Tongue (tissue), 2 donors: Measurements from ENCODE around the genes IPO13, HECTD3 and HPDL.

DNA sequence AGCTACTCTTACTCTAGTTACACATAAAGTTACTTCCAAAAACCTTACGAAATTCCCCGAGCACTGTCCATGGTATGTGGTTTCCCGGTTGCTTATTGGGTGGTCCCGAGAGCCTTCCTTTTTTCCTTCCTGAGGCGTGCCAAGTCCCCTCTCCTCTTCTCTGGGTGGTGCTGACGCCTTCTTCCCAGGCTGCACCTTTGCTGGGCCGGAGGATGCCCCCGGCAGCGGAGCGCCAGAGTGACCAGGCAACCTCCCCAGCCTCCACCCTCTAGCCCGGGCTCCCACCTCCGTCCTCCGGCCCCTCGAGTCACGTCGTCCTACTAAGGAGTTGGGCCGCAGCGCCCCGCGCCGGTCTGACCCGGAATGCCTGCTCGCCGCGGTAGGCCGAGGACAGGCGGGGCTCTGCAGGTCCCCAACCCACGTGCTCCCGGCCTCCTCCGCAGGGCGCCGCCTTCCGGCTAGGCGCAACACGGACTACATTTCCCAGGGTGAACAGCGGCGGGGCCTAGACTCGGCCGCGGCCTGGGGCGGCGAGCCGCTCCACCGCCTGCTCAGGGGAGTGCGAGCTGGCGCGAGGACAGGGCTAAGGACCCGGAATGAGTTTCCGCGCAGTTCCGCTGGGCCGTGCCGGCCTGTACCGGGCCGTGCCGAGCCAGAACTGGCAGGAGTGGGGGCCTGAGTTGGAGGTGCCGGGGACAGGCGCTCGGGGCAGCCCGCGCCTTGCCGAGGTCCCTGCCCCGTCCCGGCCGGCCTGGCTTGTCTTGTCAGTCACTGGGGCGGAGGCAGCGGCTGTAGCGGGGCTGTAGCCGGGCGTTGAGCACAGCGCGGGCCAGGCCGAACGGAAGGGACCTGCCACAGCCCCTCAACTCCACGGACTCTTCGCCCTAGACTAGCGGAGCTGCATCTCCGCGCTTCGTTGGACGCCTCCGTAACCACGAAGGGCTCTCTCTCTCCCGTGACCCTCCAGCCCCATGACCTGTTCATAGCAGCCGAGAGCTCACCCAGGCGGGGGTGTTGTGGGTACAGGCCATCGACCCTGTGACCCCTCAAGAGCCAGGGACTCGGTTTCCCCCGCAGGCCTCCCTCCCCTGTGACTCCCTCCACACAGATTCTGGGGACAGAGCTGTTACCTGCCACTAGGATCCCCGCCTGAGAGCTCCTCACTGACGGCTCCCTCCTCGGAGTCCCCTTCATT lies at the start of gene IPO13:
Gene IPO13, plus strand, starts transcription at position 755 of the 1,195 bp plus-strand sequence.
- RAMPAGE, long total RNA: no peak

DNA sequence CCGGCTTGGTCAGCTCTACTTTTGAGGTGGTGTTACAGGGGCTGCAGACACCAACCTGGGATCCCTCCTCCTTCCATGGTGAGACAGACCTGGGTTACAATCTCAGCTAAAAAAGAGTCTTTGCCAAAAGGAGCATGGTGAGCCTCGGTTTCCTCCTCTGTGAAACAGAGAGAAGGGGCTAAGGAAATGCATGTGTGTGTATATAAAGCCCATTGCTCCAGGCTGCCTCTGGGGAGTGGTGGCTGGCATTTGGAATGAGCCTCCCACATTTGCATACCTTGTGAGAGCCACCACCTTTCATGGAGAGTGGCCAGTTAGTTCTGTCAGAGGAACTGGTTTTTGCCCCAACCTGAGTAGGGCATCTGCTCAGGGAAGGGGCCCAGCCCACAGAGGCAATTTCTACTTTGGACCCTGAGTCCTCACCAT lies 772 bp upstream of the SLC6A9 start:
- RAMPAGE, long total RNA: no peak

DNA sequence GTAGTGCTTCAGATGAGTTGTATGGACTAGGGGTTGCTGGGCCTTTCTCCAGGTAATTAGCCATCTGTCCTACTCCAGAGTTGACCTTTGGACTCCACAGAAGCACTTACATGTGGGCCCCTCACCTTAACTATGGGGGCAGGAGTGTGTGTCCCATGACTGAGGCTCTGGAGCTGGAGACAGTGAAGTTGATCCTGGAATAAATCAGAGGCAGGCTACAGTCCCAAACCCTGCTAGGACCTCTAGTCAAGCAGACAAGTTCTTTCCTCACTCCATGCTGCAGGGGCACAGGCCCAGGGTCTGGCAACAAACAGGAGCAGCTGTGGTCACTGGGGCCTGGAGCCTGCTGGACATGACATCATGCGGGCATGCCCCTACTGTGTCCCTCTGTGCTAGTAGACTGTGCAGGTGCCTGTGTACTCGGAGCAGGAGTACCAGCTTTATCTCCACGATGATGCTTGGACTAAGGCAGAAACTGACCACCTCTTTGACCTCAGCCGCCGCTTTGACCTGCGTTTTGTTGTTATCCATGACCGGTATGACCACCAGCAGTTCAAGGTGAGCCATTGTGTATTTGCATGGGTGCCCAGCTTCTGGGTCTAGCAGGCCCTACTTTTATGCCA lies 4.8 kb downstream of the DMAP1 start:
- RAMPAGE, long total RNA: no peak

DNA sequence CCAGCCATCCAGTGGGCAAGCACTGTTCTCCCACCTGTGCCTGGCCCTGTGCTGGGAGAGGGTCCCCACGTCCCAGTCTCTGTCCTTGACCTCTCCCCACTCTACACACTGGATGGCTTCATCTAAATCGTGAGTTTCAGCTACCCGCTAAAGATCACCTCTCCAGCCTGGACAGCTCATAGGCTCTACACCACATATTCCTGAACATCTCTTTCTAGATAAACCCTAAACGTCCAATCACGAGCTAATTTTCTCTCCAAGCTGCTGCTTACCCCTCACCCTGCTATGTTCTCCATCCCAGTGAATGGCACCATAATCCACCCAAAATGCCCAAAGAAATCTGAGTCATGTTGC lies 10.4 kb downstream of the DMAP1 start:
- RAMPAGE, long total RNA: no peak

- RAMPAGE, long total RNA: no peak
These were observed 12.2 kb downstream of the RNF220 start for GRCh38 chr1:44416913-44418071.

DNA sequence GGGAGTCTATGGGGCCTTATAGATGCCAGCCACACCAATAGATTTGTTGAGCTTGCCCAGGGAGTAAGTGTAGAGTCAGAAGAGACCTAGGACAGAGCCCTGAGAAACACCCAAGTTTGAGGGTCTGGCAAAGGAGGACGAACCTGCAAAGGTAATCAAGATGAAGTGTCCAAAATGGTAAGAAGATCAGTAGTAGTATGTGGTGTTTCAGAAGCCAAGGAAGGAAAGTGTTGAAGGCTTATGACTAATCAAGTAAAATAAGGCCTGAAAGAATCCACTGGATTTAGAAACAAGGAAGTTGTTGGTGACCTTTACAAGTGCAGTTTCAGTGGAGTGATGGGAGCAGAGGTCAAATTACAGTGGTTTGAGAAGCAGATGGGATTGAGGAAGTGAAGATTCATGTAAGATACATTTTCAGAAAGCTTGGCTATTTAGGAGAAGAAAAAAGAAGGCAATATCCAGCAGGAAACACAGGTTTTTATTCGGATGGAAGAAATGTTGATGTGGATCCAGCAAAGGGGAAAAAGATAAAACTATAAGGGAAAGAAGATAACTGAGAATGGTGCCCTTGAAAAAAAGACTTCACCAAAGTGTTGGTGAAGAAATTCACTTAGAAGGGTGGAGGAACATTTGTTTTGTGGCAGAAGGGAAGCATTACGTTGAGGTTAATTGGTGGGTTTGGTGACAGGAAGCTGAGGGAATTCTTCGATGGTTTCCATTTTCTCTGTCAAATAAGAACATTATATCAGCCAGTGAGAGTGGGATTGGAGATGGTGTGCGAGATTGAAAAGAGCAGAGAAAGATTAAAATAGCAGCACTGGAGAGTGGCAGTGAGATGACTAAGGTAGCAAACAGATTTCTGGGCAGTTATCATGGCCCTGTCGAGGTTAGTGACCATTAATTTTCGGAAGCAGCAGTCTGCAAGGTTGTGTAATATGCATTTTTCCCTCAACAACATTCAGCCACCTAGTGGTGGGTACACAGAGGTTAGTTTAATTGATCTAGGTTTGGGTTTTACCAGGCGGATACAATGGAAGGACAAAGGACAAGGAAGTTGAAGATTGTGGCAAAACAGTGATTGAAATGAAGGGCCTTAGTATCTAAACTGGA lies 2.2 kb downstream of the ARMH1 start:
- RAMPAGE, long total RNA: no peak

DNA sequence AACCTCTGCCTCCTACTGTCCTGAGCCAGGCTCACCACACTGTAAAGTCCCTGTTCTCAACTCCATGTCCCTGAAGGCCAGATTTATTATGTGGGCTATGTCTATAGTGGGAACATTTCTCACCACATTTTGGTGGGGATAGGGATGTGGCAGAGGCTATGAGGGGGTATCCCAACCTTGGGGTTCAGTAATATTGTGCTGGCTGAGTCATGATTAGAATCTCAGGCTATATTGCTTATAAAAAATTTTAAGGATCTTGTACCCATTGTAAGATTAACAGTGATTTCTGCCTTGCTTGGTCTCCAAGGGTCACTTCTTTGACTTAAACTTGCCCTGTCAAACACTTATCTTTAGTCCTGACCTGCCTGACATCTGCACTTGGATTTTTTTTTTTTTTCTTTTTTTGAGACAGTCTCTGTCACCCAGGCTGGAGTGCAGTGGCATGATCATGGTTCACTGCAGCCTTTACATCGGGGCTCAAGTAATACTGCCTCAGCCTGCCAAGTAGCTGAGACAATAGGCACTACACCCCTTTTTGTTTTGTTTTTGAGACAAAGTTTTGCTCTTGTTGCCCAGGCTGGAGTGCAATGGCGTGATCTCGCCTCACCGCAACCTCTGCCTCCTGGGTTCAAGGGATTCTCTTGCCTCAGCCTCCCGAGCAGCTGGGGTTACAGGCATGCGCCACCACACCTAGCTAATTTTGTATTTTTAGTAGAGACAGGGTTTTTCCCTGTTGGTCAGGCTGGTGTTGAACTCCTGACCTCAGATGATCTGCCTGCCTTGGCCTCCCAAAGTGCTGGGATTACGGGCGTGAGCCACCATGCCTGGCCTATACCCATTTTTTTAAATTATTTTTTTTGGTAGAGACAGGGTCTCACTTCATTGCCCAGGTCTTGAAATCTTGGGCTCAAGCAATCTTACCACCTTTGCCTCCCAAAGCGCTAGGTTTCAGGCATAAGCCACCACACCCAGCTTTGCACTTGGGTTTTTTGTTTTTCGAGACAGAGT lies 3.8 kb downstream of the RPS8 start:
- RAMPAGE, long total RNA: no peak

GRCh38 chr1:44780021-44781321 lies 5.1 kb downstream of the RPS8 start:
- RAMPAGE, long total RNA: no peak

DNA sequence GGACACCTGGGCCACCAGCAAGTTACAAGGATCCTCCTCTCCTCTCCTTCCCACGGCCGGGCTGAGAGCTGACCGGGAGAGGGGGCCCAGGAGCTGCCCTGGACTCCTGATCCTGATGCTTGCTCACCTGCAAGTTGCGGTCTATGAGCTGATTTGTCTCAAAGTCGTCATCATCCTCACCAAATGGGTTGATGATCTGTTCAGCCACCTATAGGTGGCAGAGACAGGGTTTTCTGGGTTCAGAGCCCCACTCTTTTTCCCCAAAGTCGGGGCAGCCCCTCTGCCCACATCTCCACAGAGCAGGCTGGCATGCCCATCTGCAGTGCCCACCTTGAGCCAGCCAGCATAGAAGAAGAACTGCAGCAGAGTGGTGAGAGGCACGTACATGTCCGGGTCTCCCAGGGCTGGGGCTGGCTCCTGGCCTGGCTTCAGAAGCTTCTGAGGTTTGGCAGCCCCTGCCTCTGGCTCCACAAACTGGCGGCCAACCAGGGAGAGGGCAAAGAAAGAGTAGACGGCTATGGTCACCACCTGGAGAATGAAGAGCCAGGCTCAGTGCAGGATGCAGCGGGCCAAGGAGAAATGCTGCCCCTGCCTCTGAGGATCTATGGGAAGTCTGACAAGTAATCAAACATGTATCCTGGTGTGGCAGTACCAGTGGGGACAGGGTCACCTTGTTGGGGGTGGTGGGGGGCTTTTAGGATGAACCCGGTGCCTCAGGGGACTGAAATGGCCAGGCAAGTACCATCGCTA lies 3.0 kb downstream of the BEST4 start:
- RAMPAGE, long total RNA: no peak

GRCh38 chr1:44793346-44794047 lies 5.5 kb upstream of the BEST4 start:
- RAMPAGE, long total RNA: no peak

DNA sequence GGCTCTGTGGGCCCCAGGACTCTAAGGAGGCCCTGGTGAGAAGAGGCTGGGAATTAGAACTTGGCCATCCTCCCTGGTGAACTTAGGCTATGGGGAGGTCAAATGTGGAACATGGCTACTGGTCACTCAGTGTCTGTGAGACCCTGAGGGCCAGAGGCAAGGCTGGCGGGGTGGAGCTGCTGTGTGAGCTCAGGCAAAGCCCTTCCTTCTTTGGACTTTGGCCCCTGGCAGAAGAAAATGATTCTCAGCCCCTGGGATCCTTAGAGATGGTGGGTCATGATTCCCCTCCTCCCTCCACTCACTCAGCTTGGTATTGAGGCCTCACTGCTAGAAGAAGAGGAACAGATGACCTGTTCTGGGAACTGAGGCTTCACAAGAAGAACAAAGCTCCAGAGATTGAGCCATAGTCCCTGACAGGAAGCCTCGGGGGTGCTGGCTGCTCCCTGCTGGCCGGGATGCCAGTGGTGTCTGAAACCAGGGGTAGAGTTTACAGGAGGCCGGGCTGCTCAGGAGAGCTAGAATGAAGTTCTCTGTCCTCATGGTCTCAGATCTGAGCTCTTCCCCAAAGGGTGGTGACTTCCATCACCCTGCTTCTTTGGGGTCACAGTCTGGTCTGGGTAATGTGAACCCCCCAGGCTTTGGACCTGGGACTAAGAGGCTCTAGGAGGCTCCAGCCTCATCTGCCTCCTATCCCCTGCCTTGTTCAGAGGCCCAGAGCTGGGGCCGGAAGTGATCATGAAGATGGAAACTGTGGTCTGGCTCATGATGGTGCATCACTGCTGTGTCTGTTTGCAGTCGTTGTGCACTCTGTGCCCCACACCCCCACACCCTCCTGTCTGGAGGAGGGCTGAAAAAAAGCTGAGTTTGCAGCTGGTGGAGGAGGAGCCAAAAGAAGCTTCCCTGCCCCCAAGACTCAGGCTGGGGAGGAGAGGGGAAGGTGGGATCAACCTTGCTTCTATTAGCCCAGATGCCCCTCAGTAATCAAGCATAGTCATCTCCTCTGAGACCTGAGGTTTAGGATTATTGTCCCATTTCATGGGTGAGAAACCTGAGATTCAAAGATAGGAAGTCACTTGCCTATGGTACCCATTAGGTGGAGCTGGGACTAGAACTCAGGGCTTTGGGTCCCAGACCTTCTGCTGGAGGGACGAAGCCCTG lies 1.0 kb downstream of the BTBD19 start:
- RAMPAGE, long total RNA: no peak

GRCh38 chr1:44903200-44903624 lies 60.2 kb upstream of the PTCH2 start:
- RAMPAGE, long total RNA: no peak

- RAMPAGE, long total RNA: no peak
These were observed 1.9 kb downstream of the HECTD3 start for GRCh38 chr1:45008881-45009926.

DNA sequence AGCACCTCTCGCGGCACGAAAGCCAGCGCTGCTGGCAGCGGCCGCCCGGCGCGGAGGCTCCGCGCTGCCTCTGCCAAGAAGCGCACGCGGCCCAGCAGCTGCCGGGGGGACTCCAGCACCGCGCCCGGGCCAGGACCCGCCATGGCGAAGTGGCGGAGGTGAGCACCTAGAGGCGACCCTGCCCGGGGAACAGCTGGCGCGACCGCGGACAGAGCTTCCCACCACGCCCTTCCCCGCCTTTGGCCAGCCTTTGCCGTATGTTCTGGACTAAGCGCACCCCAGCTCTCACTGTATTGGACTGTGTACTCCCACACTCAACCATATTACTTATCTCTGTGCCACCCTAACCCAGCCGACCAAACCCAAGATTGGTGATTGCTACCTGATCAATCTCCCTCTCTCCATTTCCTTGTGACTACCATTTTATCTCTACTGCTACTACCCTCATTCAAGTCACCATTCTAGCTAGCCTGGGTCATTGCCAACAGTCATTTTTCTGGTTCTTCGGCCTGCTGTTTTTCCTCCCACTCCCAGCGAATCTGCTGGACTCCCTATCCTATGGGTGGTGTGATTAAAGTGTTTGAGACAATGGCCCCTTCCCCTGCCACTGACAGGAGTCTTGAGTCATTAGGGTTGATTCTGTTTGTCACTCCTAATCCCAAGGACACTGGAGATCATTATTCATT lies at the start of gene HECTD3:
Gene HECTD3, minus strand, starts transcription at position 210 of the 686 bp plus-strand sequence.
- RAMPAGE, long total RNA: no peak

DNA sequence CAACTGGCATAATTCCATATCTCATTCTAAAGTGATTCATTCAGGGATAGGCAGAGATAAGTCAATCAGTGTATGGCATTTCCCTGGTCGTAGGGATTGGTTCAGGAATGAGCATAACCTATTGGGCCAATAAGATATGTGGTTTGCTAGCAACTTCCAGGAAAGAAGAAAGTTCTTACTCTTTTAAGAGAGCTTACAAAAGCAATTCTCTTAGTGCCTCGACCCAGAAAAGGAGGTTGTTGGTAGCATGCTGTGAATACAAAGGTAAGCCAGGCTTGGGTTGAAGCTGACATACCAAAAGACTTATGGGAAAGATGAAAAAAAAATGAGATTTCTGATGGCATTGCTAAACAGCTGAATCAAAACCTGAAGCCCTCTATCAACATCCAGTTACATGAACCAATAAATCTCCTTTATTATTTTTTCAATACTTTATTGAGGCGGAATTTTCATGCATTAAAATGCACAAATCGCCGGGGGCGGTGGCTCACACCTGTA lies 4.9 kb upstream of the ZSWIM5 start:
- RAMPAGE, long total RNA: no peak

GRCh38 chr1:45303375-45304540 lies 22.9 kb upstream of the HPDL start:
- RAMPAGE, long total RNA: no peak

DNA sequence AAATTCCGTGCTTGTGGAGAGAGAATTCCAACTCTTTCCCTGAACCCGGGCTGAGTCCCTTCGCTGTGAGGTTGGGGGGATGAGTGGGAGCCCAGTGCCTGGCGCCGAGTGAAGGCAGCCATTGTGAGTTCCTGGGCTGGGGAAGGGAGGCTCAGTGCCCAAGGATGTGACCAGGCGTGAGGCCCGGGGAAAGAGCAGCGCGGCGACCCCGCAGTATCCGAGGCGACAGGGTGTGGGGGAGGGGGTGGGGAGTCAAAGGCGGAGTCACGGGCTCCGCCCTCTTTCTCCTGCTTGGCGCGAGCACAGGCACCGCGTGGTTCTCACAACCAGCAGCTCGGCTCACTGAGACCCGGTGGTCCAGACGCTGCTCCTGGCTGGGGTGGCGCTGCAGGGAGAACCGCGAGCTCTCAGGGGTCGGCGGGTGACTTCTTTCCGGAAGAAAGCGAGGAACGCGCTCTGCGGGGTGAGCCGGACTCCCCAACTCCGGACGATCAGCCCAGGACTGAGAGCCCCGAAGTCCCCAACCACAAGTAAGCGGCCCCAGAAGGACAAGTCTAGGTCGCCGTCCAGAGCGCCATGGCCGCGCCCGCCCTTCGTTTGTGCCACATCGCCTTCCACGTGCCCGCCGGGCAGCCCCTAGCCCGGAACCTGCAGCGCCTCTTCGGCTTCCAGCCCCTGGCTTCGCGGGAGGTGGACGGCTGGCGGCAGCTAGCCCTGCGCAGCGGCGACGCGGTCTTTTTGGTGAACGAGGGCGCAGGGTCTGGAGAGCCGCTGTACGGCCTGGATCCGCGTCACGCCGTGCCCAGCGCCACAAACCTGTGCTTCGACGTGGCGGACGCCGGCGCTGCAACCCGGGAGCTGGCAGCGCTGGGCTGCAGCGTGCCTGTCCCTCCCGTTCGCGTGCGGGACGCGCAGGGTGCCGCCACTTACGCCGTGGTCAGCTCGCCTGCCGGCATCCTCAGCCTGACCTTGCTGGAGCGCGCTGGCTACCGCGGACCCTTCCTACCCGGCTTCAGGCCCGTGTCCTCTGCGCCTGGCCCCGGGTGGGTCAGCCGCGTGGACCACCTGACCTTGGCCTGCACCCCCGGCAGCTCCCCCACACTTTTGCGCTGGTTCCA lies at the start of gene HPDL:
Gene HPDL, plus strand, starts transcription at position 323 of the 1,118 bp plus-strand sequence.
- RAMPAGE, long total RNA: no peak

DNA sequence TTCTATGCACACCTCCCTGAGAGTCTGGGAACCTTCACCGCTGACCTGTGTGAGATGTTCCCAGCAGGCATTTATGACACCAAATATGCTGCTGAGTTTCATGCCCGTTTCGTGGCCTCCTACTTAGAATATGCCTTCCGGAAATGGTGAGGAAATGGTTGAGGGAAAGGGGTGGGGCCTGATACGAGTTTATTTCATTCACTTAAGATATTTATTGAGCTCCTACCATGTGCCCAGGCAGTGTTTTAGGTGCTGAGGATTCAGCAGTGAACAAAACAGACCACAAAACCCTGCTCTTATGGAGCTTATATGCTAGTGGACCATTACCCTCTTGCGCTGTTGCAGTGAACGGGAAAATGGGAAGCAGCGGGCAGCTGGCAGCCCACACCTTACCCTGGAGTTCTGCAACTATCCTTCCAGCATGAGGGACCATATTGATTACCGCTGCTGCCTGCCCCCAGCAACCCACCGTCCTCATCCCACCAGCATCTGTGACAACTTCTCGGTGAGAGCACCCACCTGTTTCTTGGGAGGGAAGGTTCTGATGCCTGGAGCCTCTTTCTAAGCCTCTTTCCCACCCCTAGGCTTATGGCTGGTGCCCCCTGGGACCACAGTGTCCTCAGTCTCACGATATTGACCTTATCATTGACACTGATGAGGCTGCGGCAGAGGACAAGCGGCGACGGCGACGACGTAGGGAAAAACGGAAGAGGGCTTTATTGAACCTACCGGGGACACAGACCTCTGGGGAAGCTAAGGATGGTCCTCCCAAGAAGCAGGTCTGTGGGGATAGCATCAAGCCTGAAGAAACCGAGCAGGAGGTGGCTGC lies 2.7 kb downstream of the TOE1 start:
- RAMPAGE, long total RNA: no peak

- RAMPAGE, long total RNA: no peak
These were observed 3.6 kb downstream of the AKR1A1 start for GRCh38 chr1:45554081-45554678.

DNA sequence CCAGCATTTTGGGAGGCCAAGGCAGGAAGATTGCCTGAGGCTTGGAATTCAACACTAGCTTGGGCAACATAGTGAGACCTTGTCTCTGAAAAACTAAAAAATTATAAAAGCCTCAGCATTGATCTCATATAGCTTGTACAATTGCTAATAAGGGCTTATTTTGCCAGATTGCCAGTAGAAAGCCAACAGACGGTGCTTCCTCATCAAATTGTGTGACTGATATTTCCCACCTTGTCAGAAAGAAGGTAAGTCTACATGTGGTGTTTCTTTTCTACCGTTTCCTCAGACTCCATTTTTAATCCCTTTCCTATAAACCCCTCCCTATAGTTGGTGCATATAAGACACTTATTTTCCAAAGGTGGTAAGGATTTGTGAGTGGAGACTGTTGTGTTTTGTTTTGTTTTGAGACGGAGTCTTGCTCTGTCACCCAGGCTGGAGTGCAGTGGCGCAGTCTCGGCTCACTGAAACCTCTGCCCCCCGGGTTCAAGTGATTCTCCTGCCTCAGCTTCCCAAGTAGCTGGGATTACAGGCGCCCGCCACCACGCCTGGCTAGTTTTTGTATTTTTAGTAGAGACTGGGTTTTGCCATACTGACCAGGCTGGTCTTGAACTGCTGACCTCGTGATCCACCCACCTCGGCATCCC lies 7.3 kb downstream of the CCDC17 start:
- RAMPAGE, long total RNA: no peak